Cardiac atrium fibroblast (primary cell): ENCODE measurements around a stretch of chr1.

GRCh38 chr1:18938469-18938677 lies 18.1 kb downstream of the IFFO2 start:
- RAMPAGE, long total RNA, result no peak

GRCh38 chr1:18949043-18949807 lies 7.3 kb downstream of the IFFO2 start:
- RAMPAGE, long total RNA, result no peak

GRCh38 chr1:18962057-18962554 lies 5.6 kb upstream of the IFFO2 start:
- RAMPAGE, long total RNA, result no peak

DNA sequence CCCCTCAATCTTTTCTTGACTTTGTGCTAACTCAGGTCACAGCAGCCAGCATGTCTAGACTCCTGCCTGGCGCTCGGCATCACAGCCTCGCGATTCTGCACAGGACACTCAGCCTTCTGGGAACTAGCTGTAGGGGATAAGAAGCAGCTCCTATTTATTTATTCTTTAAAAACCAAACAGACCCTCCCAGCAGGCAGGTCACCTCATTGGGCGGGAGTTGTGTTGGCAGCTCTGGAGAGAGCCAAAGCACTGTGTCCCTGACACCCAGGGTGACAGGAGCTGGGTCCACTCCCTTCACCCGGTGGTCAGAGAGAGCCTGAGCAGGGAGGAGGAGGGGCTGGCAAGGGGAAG lies 79.5 kb upstream of the IFFO2 start:
- RAMPAGE, long total RNA, result no peak

DNA sequence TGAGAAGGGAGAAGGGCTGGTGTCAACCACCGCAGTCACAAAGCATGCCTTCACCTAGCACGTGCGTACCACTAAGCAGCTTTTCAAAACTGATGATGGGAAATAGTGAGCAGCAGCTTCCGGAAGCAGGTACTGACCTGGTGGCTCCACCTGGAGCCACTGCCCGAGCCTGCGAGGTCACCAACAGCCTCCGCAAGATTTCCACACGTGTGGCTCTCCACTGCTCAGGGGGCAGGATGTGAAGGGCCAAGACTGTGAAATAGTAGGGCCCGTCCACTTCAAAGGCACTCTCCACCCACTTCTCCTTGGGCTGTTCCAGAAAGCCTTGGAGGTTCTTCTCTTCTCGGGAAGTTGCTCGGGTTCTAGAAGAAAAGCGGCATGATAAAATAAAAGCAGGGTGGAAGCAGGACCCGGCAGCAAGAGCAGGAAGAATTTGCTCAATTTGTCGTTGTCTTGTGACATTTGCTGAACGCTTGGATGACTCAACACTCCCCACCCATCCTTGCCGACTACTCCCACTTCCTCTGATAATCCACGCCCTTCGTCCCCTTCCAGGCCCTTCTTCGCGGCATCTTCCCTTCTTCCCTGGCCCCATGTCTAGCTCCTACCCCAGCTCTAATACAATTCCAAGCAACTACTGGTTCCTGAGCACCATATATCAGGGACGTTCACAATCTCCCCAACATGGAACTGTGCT lies 124.9 kb upstream of the IFFO2 start:
- RAMPAGE, long total RNA, result no peak

DNA sequence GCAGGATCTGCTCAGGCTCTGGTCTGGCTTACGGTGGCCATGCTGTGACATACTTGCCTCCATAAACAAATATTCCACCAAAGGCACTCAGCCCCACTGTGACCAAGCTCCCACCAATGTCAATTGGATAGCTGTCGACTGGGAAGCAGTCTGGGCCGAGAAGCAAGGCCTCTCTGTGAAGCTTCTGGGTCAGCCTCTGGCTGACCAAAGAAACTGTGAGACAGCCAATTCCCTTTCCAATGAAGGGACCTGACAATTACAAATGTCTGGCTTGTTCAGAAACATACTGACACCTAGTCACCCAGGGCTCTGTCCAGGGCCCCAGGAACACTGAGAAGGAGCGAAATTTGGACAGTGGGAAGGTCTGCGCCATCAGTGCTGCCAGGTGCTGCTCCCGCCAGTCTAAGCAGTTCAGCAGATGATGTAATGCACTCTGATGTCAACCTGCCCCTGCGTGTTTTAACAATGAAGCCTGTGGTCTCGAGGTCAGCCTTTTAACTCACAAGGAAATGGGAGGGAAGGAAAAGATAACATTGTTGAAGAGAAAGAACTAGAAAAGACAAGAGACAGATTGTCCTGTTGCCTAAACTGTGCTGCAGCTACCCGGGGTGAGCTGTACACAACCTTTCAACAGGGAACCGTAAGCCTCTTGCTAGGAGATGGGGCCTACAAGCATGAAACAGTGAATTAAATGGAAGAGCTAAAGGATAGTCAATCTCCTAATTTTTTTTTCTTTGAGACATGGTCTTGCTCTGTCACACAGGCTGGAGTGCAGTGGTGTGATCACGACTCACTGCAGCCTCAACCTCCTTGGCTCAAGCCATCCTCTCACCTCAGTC lies 126.6 kb upstream of the IFFO2 start:
- RAMPAGE, long total RNA, result no peak

DNA sequence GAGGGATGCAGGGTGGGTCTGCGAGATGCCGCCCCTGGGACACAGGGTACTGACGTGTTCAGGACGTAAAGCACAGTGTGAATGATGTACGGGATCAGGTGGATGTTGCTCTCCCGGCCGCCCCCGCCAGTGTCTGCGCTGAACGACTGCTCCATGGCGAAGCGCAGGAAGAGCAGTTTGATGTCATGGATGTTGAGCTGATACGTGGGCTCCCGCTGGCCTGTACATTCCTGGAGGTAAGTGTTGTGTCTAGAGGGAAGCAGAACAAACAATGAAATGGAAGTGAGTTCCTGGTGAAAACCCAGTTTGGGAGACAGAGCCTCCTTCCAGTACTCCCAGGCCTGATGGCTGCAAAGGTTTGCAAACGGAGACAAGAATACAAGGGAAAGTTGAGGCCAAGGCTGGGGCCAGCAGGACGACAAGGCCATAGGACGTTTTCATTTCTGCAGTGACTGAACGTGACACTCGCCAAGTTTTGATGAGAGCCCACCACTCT lies 125.6 kb downstream of the UBR4 start:
- RAMPAGE, long total RNA, result no peak

DNA sequence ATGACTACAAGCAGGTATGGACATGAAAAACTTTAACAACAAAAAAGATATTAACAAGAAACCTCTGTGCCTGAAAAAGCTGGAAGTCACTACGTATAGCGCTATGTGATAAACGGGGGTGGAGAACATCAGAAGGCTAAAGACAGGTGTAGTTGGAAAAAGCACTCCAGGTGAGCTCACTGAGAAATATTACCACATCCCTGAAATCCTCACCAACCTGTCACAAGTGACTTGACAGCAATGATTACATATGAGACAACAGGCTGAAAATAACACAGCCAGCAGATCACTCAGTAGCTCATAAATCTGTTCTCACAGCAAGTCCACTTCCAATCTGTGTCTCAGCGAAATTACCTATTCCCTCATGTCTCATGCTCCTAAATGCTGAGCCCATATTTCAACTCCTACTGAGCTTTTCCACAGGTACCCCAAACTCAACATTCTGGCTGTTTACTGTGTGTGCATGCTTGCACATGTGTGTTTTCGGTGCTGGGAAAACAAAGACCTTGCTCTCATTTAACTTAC lies 120.5 kb downstream of the UBR4 start:
- RAMPAGE, long total RNA, result no peak

- RAMPAGE, long total RNA, result no peak
Measured at GRCh38 chr1:19095533-19095939, 114.5 kb downstream of the UBR4 start.

- RAMPAGE, long total RNA, result no peak
Measured at GRCh38 chr1:19104866-19105554, 105.1 kb downstream of the UBR4 start.

GRCh38 chr1:19141304-19142053 lies 68.6 kb downstream of the UBR4 start:
- RAMPAGE, long total RNA, result no peak

GRCh38 chr1:19160397-19161336 lies 49.4 kb downstream of the UBR4 start:
- RAMPAGE, long total RNA, result no peak

- RAMPAGE, long total RNA, result no peak
Measured at GRCh38 chr1:19181805-19182131, 28.3 kb downstream of the UBR4 start.

DNA sequence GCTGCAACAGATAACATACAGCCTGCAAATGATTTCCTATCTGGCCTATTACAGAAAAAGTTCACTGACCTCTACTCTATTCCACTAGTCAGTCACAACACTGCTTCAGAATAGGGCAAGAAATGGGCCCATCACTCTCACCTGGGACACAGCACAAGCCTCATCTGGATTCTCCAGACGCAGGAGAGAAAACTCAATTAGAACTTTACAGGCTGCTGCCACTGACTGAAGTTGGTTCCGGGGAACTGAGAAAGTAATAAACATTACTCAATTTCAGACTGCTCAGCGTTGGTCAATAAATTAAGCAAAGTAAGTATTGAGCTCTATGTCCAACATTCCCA lies 10.6 kb downstream of the UBR4 start:
- RAMPAGE, long total RNA, result no peak

DNA sequence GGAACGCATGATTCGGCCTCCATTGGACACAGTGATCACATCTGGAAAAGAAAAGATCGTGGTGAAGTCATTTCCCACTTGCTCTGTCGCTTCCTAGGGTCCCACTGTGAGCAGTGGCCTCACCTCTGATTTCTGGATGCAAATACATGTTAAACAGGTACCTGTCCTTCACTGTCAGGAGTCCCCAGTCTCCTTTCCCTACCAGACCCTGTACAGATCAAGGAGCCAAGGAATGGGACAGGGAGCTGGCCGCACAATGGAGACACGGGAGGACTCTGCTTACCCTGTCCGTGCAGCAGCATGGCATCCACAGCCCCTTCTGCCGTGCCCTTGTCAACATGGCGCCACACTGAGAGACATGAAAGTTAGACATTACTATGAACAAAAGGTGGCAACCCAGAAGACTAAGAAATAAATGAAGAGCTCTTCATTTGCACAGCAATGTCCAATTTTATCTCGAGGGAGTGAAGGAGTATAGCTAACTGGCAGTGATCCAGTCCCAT lies 7.6 kb downstream of the EMC1 start:
- RAMPAGE, long total RNA, result no peak

DNA sequence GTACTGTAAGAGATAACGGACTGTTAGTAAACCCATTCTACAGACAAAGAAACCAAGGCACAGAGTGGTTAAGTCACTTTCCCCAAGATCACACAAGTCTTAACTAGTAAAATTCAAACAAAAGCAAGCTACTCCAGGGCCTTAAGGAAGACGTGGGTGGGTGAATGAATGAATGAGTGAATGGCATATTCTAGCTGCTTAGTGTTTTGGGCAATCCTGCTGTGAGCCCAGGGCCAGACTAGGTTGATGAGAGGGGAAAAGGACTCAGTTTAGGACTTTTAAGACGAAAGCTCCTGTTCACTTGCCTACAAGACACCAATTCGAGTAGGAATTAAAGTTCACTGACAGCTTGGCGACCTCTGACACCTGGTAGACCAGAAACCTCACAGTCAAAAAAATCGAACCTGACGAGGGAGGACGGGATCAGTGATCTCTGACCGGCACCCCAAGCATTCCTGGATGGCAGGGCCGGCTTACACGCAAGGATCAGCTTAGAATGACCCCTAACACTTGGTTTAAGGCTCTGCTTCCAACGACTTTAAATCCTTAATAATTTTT lies 532 bp downstream of the EMC1 start:
- RAMPAGE, long total RNA, result no peak

DNA sequence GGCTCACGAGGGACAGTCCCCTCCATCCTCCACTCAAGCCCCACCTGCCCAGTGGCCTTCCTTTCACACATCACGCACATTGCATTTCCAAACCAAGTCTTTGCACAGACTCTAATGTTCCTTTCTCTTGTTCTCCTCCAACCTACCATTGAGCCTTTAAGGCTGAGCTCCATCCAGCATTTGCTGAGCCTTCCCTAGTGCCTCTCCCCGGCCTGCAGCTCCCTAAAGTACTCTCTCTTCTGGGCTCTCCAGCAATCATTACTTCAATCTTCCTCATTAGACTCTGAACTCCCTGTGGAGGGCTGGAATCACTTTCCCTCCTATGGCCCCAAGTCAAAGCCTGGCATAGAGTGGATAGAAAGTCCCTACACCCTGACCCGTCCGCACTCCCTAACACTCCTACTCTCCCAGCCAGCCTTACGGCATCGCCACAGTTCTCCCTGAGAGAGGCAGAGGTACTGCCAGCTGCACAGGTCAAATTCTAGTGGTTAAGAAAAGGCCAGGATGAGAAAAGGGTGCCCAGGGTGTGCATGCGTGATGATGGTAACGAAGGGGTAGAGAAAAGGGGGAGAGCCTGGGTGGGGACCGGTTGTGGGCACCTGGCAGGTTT lies 905 bp downstream of the AKR7A2 start:
- RAMPAGE, long total RNA, result no peak

DNA sequence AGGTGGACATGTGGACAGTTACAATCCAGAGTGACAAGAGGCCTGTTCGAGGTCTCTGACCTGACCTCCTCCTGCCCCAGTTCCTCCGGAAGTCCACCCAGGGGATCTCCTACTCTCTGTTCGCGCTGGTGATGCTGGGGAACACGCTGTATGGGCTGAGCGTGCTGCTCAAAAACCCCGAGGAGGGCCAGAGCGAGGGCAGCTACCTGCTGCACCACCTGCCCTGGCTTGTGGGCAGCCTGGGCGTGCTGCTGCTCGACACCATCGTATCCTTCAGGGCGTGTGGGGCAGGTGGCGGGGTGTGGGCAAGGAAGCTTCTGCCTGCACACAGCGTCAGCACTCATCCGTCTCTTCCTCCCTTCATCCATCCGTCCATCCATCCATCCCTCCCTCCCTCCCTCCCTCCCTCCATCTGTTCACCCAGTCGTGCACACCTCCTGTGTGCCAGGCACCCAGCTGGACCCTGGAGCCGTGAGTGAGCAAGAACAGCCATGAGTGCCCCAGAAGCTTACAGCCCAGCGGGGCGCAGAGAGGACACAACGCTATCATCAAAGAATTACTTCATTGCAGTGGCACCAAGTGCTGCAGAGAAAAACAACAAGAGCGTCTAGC lies 15.1 kb downstream of the SLC66A1 start:
- RAMPAGE, long total RNA, result no peak

DNA sequence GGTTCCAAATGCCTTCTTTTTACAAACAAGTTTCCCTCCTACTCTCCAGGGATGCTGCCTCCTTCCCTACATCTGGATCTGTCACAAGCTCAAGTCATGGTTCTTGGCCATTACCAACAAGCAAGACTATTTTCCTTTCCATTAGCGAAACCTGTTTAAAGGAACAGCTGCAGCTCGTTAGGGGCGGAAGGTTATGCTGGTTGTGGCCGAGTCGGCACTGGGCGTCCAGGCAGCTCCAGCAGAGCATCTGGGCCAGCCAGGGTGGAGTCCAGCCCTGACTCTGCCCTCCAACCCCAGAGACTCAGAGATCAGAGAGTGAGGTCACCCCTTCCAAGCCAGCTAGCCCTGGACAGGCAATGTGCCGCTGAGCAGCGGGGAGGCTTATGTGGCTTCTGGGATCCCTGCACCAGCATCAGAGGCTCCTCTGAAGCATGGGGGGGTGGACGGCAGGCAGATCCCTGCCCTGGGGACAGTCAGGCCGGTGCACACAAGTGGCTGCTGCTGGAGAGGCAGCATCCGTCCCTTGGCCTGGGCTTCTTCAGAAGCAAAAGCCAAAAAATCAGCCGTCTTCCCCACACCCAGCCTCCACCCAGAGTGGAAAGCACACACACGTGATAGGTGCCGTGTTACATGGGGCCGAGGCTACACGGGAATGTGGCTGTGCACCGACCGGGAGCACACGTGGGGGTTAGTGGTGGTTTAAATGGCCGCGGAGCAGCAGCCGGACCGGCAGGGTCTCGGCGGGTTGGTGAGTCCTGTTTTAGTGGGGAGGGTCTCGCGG lies 30.0 kb downstream of the SLC66A1 start:
- RAMPAGE, long total RNA, result no peak

GRCh38 chr1:19385312-19385631 lies 73.1 kb downstream of the SLC66A1 start:
- RAMPAGE, long total RNA, result no peak